Monocyte (primary cell): ENCODE data around the genes RETNLB, MORC1 and SLC35A5.

DNA sequence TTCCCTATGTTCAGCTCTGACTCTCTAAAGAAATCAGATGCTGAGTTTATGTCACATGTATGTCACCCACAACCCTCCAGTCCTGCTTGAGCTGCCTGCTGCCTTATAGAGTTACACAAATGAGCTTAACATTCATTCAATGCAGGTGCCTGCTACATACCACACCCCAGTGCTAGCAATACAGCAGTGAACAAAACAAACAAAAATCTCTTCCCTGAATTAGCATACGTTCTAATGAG, 93.0 kb downstream of the HHLA2 start:
- PRO-cap, 2 experiments, result no peak in any of the 2 experiments

DNA sequence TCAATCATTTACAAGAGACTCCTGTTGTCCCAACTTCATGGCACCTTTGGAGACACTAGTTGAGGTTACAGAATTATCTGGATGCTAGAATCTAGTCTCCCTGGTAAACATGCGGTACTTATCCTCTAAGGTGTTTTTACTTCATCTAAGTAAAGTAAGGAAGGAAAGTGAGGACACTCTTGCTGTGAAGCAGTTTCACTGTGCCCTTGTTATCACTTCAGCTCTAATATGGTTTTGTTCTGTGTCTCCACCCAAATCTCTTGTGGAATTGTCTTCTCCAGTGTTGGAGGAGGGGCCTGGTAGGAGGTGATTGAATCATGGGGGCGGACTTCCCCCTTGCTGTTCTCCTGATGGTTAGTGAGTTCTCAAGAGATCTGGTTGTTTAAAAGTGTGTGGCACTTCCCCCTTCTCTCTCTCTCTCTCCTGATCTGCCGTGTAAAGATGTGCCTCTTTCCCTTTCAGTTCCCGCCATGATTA, 33.3 kb downstream of the RETNLB start:
- PRO-cap, 2 experiments, result no peak in any of the 2 experiments

GRCh38 chr3:108757267-108757596, at the start of gene RETNLB:
RETNLB (minus strand) TSS chr3:108757410.
- PRO-cap, 2 experiments, result no peak in any of the 2 experiments

DNA sequence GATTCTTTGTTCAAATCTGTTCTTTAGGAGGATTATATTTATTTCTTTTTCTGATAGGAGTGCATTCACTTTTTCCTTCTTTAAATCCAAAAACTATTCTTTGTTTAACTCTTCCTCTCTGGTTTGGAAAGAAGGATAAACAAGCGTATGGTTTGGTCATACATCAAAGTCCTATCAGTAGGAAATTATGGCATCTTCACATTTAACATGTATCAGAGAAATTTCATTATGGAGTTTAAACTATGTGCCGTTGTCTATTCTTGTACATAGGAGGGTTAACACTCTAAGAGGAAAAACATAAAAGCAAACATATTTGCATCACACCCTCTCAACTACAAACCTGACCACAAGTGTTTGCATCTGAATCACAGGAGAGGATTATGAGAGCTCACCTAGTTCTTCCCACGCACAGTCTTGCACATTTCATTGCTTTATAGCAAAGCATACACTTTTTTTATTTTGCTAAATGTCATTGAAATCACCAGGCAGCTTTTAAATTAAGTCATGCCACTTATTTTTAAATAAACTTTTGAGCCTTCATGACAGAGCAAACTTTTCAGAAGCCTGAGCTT, 12.4 kb downstream of the TRAT1 start:
- PRO-cap, 2 experiments, result no peak in any of the 2 experiments

DNA sequence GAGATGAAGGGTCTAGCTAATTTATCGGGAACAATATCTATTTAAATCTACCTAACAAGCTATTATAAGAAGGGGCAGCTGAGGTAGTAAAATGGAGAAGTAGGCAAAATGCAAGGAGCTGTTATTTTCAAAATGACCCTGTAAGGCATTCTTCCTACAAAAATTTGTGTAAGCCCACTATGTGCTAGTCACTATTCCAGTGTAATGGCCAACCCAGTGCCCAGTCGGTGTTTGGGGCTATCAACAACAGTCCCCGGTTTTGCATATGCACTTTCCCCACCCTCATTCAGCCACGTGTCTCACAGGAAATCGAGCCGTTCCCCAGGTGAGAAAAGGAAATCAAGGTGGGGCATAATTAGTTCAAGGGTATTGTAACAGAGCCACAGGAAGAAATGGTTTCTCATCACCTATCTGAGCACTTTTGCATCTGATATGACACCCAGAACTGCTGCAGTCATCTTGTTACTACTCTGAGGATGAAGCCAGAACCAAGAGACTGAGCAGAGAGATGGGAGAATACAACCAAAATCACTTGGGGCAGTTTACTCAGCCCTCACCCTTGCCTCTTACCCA, 40.2 kb downstream of the TRAT1 start:
- PRO-cap, 2 experiments, result no peak in any of the 2 experiments

DNA sequence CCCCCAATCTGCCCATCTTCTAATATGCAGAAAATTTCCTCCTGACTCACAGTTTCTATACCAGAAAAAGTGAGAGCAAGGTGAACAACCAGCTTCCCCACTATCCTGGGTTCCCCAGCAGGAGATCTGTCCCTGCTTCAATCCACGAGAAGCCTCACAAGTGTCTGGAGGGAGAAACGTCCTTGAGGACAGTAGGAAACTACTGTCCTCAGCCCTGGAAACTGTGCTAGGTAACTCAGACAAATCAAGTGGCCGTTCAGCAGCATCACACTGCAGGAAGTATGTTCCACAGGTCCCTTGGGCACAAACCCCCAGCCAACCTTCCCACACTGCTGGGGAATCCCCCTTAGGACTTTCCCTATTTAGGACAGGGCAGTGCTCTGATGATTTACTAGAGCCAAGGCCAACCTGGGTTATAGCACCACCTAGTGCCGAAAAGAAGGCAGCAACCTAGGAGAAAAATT, 36.1 kb downstream of the MORC1 start:
- PRO-cap, 2 experiments, result no peak in any of the 2 experiments

- PRO-cap, 2 experiments, result no peak in any of the 2 experiments
These were observed at the start of gene MORC1 for GRCh38 chr3:109117805-109118524. MORC1 (minus strand) TSS chr3:109118134.

- PRO-cap, 2 experiments, result no peak in any of the 2 experiments
These were observed 18.3 kb upstream of the DPPA4 start for GRCh38 chr3:109355584-109356063.

- PRO-cap, 2 experiments, result no peak in any of the 2 experiments
These were observed 52.6 kb upstream of the NECTIN3 start for GRCh38 chr3:111019061-111019424.

DNA sequence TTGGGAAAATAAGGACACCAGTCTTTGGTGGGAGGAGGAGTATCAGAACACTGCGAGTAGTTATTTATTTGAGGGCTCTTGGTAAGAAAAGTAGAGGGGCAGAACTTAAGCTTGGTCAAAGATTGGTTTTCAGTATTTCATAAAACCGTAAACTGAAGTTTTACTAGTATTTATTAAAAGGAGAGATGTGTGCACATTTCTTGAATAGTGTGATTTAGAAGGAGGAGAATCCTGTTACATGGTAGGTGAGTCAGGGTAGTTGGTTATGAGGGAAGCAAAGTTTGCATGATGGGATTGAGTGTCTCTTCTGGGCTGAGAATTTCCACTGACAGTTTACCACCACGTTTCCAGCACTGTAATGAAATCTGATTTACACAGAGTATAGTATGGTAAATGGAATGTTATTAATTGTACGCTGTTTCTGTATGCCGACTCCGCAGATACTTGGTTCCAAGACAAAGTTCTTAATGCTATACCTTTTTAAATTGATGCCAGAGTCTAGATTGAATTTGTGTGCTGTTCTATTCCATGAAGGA, 1.6 kb downstream of the NECTIN3 start:
- PRO-cap, 2 experiments, result no peak in any of the 2 experiments

DNA sequence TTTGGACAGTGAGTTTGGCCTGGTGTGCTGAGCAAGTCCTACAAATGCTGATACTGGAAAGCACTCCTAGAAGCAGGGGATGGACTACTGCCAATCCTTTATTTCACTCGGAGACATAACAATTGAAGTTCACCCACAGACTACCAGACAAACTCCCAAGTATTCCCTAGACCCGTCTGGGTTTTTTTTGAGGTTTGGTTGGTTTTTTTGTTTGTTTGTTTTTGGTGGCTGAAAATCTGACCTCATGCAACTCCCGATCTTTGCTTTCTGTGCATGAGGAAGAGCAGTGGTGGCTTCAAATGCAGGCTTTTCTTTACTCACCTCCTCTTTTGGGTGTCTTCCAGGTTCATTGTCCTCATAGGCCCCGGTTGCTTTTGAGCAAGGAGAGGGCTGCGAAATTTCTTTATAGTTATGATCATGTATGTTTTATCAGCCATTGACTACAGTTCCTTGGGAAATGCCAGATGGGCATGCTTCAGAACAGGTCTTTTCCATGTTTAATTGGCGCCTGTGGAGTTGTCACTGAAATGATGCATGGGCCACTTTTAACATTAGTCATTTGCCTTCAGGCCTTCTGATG, 1.8 kb downstream of the PLCXD2 start:
- PRO-cap, 2 experiments, result no peak in any of the 2 experiments

DNA sequence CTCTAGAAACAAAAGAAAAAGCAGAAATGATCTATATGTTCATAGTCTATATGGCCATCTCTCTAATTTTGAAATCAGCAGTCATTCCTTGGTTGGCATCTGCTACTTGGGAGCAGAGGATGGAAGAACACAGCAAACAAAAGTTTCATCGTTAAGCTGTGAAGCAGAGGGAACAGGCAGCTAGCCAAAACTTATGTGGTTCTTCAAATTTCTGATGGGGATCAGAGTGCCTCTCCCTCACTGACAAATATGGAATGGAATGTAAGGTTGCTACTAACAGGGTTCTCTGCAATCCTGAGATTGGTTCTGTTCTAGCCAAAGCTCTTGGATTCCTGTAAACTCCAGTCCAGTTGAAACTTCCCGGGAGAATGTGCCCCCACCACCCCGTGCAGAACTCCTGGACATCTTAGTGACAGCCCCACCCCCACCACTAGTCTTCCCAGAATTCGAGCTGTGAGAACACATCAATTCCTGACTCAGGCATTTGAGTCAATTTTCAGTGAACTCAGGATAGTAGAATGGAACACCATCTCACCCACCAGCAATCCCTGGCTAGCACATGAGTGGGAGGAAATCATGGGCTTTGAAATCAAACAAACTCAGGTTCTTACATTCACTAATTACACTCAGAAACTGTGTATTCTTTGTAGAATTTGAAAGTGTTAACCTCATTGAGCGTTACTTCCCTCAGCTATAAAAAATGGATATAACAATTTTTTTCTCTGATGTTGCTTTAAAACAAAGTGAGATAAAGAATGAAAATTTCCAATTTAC, 55.8 kb upstream of the PHLDB2 start:
- PRO-cap, 2 experiments, result no peak in any of the 2 experiments

GRCh38 chr3:111920092-111920608, 58.7 kb upstream of the ABHD10 start:
- PRO-cap, 2 experiments, result no peak in any of the 2 experiments

GRCh38 chr3:111999849-112000914, 1.5 kb downstream of the TAGLN3 start:
- PRO-cap, 2 experiments, result no peak in any of the 2 experiments

DNA sequence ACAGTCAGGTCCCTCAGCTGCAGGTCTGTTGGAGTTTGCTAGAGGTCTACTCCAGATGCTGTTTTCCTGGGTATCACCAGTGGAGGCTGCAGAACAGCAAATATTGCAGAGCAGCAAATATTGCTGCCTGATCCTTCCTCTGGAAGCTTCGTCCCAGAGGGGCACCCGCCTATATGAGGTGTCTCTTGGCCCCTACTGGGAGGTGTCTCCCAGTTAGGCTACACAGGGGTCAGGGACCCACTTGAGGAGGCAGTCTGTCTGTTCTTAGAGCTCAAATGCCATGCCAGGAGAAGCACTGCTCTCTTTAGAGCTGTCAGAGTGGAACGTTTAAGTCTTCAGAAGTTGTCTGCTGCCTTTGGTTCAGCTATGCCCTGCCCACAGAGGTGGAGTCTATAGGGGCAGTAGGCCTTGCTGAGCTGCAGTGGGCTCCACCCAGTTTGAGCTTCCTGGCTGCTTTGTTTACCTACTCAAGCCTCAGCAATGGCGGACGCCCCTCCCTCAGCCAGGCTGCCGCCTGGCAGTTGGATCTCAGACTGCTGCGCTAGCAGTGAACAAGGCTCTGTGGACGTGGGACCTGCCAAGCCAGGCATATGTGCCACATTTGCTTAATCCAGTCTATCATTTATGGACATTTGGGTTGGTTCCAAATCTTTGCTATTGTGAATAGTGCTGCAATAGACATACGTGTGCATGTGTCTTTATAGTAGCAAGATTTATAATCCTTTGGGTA, 13.8 kb upstream of the C3orf52 start:
- PRO-cap, 2 experiments, result no peak in any of the 2 experiments

DNA sequence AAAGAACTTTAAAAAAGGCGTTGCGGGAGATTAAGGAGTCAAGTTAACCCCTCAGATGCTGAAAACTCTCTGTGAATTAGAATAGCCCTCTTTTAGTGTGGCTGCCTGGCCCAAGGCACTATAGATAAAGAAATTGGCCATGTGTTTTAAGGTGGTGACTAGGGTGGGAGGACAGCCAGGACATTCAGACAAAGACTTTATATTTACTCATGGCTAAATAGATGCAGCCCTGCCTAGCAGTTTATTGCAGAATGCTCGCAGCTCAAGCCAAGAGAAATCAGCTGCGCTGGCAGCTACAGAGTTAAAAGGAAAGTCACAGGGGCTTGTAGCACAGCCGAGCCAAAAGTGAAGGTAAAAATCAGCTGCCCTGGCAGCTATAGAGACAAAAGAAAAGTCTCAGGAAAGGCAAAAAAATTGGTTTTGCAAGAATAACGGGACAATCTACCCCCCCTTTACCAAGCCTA, 9.4 kb upstream of the SLC9C1 start:
- PRO-cap, 2 experiments, result no peak in any of the 2 experiments

DNA sequence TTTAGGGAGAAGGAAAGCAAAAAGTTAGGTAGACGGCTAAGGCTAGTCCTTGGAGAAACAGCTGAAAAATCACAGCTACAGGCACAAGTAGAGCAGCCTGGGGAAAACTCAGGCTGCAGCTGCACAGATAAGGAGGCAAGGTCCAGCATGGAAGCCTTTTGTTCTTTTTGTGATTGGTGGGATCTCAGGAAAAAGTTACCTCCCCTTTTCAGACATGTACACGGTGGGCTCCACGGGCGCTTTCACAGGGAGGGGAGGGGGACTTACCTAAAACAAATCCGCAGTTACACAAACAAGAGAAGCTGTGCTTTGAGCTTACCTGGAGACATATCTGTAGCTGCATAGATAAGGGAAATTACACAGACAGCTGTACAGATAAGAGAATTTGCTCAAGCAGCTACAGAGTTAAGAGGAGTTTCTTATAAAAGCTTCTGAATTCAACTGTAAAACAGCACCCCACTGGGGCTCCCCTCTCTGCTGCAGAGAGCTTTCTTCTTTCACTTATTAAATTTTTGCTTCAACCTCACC, 11.1 kb upstream of the CD200 start:
- PRO-cap, 2 experiments, result no peak in any of the 2 experiments

- PRO-cap, 2 experiments, result no peak in any of the 2 experiments
These were observed 32.7 kb downstream of the CD200 start for GRCh38 chr3:112365459-112366307.

DNA sequence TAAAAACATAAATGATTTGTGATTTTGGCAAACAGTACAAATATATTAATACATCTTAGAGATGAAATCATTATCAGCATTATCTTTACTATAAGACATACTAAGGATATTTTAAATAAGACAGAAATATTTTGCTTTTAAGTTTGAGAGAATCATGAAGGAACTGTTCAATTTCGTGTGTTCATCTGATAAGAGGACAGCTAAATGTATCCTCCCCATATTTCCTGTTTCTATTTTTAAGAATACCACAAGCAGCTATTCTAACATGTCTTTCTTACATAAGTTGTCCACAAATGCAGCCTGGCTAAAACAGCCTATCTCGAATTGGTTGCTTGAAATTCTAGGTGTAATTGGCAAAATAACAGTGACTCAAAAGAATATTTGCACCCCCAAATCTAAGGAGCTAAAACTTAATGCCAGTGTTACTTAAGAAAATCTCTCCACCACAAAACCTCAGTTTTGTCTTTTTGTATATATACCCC, 35.1 kb downstream of the BTLA start:
- PRO-cap, 2 experiments, result no peak in any of the 2 experiments

DNA sequence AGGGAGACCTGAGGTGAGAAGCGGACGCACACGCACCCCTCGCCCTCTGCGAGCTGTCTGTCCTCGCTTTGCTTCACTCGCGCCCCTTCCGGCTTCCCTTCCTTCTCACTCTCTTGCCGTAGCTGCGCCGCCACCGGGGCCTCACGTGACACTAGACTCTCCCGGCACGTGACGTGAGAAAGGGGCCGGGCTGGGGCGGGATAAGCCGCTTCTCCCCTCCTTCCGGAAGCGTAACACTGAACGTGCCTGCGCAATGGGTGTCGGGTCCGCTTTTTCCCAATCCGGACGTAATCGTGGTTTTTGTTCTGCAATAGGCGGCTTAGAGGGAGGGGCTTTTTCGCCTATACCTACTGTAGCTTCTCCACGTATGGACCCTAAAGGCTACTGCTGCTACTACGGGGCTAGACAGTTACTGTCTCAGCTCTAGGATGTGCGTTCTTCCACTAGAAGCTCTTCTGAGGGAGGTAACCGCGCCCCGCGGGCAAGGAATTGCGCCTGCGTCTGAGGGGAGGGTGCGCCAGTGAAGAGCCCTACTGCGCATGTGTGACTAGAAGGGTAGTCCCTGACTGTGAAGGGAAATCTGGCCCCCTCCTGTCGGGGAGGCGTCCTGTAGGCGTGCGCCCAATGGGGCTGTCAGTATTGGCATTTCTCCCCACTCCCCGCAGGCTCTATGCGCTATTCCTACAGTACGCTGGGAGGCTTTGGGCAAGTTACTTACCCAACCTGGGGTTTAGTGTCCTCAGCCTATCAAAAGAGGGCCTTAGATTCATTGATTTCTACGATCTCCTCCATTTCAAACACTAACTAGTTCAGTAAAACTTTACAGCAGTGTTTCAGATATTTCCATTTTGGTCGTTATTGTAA, at the start of gene SLC35A5:
Gene SLC35A5 (plus strand): TSS at position 236 of the 864 bp plus-strand sequence.
- PRO-cap, 2 experiments, result peak in 2 of 2 experiments; most common plus-strand start position 239 of the sequence (in 2); most common minus-strand start position 115 of the sequence (in 2)